Measurements from ENCODE around the genes UAP1, HSD17B7 and UCK2.

DNA sequence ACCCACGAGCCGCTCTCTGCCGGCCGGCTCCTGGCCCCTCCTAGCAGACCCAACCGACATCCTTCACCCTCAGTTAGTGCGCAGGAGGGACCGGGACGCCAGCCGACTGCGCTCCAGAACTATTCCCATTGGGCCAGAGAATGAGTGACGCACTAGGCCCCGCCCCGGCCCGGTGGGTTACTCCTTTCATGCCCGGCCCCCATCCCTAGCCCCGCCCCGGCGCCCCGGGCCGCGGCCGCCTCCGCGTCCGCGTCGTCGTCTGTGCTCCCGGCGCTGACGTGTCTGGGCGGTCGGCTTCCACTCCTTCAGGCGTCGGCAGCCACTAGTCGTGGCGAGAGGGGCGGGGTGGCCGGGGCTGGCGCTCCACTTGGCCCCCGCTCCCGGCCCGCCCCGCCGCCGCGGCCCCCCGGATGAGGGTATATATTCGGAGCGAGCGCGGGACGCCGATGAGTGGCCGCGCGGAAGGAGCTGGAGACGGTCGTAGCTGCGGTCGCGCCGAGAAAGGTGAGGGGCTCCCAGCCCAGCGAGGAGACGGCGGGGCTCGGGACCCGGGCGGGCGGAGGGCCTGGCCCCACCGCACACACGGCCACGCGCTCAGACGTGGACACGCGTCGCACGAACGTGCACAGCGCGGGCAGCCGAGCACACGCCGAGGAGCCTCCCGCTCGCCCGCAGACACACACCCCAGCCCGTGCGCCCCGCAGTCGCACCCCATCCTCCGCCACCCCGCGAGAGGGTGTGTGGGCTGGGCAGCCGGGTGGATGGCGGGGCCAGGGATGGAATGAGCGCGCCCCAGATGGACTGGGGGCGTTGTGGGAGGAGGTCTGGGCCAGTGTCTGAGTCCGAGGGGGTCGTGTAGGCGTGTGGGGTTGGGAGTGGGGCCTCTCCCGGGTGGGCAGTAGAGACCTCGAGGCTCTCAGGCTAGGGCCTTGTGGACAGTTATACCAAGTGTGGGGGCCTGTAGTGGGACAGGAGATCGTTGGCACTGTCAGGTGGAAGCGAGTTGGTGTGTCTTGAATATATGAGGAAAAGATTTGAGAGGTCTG, at the start of gene UAP1:
Gene UAP1, plus strand, starts transcription at position 449 of the 1,046 bp plus-strand sequence.
- RRBS, result 2% methylated on average over 29 of the region's 107 CpGs
CAGE:
- cytosol, long polyA plus RNA, result start-site peak on the plus strand centred at position 426 of the sequence, 51 bp wide, 2,500 and 4,248 reads in 2 replicates
- long polyA plus RNA, result start-site peak on the plus strand centred at position 399 of the sequence, 182 bp wide, 2,792 and 3,934 reads in 2 replicates
- nucleus, long polyA plus RNA, result no peak

- RRBS, result no CpG with 5 or more reads among the region's 8 CpGs
CAGE:
- cytosol, long polyA plus RNA, result no peak
- long polyA plus RNA, result no peak
- nucleus, long polyA plus RNA, result no peak
Observed at GRCh38 chr1:162587383-162587880, 25.9 kb downstream of the UAP1 start.

DNA sequence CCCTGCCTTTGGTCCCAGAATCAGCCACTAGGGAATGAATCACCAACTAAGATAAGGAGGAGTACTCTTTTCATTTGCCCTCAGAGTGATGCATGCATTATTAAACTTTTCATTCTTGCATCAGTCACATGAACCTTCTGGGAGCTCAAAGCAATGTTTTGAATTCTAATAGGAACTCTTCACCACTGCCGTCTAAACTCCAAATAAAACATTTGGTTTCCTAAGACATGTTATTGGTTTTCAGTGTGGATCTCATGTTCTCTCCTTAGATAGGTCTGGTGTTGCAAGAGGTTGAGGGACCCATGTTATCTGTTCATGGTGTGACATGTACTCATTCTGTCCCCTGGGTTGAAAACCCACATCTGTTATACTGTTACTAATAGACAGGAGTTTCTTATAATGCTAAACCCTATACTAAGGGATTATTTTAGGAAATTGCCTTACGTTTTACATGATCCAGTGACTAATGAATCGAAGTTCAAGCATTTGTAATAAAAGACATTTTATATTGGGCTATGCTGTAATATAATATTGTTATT, 17.8 kb upstream of the HSD17B7 start:
- RRBS, result no CpG with 5 or more reads among the region's 3 CpGs
CAGE:
- cytosol, long polyA plus RNA, result no peak
- long polyA plus RNA, result no peak
- nucleus, long polyA plus RNA, result no peak

DNA sequence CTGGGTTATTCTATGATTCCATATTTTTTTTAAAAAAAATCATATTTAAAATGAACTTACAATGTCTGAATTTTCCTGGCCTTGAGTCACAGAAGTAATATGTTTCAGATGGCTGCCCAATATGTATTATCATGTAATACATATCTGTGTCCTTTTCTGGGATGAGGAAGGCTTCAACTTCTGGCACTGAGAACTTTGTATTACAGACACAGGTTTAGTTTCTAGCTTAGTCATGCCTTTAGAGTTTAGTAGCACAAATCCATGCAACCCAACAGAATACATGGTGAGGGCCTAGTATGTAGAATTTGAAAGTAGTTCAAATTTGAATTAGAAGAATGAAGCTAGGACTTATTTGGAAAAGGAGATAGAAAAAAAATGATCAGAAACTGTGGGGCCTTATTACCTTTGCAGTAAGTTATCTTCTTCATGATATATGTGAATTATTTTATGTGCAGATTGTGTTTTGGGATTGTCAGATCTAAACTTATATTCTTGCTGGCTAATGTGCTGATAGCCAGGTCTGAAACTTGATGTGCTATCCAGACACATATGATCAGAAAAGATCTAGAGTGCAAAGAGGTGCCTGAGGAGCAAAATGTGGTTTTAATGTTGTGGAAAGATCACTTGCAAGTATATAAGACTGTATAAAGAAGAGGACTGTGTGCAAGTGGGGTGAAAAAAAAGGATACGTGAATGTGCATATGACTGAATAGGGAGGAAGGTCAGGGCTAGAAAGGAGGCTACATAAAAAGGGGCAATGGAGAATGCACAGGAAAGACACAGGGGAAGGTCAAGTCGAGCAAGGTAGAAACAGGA, 7.6 kb upstream of the HSD17B7 start:
- RRBS, result no CpG with 5 or more reads among the region's 2 CpGs
CAGE:
- cytosol, long polyA plus RNA, result no peak
- long polyA plus RNA, result no peak
- nucleus, long polyA plus RNA, result no peak

DNA sequence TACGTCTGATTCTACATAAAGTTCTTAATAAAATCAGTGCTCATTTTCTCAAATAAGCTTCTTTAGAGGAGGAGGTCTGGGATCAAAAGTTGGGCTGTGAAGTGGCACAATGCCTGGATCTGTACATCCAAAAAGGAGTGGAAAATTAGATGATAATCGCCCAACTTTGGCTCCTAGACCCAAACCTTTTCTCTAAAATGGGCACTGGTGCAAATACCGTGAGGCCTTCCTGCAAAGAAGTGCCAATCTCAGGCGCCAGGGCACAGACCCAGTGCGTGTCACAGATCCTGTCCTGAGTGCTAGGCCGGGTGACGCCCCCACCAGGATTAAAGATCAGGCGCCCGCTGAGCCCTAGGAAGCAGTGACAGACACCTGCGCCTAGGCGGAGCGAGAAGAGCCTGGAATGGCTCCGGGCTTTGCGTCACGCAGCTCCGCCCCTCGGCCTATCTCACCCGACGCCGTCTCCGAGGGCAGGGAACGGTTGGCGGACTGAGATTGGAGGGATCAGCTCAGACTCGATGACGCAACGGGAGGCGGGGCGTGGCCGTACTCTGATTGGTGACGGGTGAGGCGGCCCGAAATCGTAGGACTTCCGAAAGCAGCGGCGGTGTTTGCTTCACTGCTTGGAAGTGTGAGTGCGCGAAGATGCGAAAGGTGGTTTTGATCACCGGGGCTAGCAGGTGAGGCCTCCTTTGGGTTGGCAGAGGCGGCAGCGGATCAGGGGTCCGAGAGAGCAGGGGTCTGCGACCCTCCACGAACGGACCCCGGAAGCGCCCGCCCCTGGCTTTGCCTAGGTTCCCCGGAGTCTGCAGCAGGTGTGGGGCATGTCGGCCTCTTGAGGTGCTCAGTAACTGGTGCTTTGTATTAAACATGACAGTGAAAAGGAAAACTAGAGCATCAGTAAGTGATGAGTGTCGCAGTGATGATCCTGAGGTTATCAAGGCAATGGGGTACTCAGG, at the start of gene HSD17B7:
Gene HSD17B7, plus strand, starts transcription at position 547 of the 959 bp plus-strand sequence.
- RRBS, result 2% methylated on average over 1 of the region's 52 CpGs
CAGE:
- cytosol, long polyA plus RNA, result no peak
- long polyA plus RNA, result no peak
- nucleus, long polyA plus RNA, result no peak

- RRBS, result no CpG with 5 or more reads among the region's 4 CpGs
CAGE:
- cytosol, long polyA plus RNA, result no peak
- long polyA plus RNA, result no peak
- nucleus, long polyA plus RNA, result no peak
Observed at GRCh38 chr1:163440234-163440655, 118.5 kb downstream of the NUF2 start.

DNA sequence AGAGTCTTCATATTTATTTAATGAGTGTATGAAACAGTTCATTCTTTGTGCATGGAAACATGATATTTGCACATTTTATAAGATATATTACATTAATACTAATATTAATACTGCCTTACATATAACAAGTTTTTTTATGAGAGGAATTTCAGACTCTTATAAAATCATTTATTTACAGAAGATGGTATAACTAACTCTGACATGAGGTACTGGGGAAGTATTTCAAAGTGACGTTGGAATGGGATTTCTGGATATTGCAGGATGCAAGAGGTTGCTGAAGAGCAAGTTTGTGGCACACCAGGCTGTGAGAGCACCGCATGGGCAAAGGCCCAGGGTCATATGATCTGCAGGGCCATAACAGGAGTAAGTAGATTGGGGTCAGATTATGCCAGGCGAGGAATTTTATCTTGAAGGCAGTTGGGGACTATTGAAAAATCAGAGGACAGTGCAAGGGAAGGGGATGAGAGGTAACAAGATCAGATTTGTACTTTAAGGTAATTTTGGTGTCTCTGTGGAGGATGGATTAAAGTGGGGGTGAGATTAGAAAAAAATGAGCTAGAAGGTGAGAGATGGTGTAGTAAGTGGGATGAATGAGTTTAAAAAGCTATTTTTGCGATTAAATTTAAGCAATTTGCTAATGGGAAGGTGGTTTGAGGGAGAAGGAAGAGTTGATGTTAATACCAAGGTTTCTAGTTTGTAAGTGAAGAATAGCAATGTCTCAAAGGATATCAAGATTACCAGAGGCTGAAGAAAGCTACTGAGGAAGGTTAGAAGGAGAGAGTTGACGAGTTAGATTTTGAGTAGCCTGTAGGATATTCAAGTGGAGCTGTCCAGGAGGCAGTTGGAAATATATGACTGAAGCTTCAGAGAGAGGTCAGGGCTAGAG, 48.0 kb downstream of the PBX1 start:
- RRBS, result no CpG with 5 or more reads among the region's 5 CpGs
CAGE:
- cytosol, long polyA plus RNA, result no peak
- long polyA plus RNA, result no peak
- nucleus, long polyA plus RNA, result no peak

GRCh38 chr1:164772588-164773290, 213.8 kb downstream of the PBX1 start:
- RRBS, result no CpG with 5 or more reads among the region's 7 CpGs
CAGE:
- cytosol, long polyA plus RNA, result no peak
- long polyA plus RNA, result no peak
- nucleus, long polyA plus RNA, result no peak

- RRBS, result no CpG with 5 or more reads among the region's 1 CpG
CAGE:
- cytosol, long polyA plus RNA, result no peak
- long polyA plus RNA, result no peak
- nucleus, long polyA plus RNA, result no peak
Observed at GRCh38 chr1:165248852-165249282, 107.6 kb downstream of the LMX1A start.

- RRBS, result no CpG with 5 or more reads among the region's 15 CpGs
CAGE:
- cytosol, long polyA plus RNA, result no peak
- long polyA plus RNA, result no peak
- nucleus, long polyA plus RNA, result no peak
Observed at GRCh38 chr1:165467523-165468545, 22.9 kb upstream of the RXRG start.

DNA sequence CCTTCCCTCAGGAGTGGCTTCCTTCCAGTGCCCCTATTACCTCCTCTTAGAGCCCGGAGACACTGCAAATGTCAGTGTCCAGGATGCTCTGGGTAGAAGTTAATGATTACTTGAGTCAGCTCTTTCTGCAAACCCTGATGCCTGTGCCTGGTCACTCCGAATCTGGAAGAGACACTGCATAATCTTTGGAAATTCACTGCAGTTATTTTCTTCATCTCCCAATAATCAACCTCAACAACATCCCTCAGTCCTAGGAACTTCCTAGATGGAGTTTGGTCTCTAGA, 27.2 kb upstream of the MGST3 start:
- RRBS, result no CpG with 5 or more reads among the region's 2 CpGs
CAGE:
- cytosol, long polyA plus RNA, result no peak
- long polyA plus RNA, result no peak
- nucleus, long polyA plus RNA, result no peak

DNA sequence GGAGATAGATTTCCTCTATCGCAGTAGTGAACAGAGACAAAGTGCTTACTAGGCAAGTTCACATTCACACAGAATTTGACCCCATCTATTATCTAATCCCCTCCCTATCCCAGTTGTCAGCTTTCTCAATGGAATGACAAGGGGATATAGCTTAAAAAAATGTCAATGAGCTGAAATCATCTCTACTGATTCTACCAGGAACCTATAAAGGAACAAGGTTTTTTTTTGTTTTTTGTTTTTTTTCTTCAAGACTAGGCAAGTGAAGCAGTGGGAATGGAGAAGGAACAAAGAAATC, 31.3 kb downstream of the MGST3 start:
- RRBS, result no CpG with 5 or more reads among the region's 1 CpG
CAGE:
- cytosol, long polyA plus RNA, result start-site peak on the minus strand centred at position 94 of the sequence, 26 bp wide, 140 and 89 reads in 2 replicates
- long polyA plus RNA, result no peak
- nucleus, long polyA plus RNA, result no peak

DNA sequence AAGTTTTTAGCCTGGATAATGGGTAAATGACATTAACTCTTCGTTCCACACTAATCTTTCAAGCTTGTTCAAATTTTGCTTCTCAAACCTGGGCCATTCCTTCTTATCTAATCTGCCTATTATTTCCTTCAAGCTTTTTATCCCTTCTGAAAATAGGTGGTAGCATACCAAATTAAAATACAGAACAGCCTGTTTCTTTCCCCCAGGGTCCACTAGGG, 306 bp upstream of the UCK2 start:
- RRBS, result no CpG with 5 or more reads among the region's 1 CpG
CAGE:
- cytosol, long polyA plus RNA, result no peak
- long polyA plus RNA, result no peak
- nucleus, long polyA plus RNA, result no peak

DNA sequence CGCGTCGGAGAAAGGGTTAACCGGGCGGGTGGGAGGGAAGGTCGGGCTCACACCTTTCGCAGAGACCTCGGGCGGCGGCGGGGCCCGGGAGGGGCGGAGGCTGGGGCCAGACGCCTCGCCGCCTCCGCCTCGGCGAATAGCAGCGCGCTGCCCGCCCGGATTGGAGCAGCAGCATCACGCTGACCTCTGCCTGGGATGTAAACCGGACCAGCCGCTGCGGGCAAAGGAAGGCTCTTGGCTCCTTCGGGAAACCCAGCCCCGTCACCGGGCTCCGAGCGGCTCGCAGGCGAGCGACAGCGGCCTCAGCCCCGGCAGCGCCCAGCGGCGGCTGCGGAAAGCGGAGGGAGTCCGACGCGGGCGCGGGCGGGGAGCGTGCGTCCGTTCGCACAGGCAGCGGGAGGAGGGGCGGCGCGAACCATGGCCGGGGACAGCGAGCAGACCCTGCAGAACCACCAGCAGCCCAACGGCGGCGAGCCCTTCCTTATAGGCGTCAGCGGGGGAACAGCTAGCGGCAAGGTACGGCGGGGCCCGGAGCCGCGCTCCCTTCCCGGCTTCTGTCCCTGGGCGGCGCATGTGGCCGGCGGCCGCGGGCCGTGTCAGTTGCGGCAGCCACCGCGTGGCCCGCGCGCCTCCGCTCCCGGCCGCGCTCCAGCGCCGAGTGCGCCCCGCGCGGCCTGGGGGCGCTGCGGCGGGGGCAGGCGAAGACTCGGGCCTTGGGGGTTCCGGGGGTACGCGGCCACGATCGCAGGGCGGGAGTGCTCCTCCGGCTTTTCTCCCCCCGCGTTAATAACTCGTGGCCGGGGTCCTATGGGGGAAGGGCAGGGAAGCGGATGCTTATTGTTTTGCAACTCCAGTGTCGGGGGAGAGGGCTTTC, at the start of gene UCK2:
Gene UCK2, plus strand, starts transcription at position 198 of the 874 bp plus-strand sequence.
- RRBS, result 1% methylated on average over 67 of the region's 111 CpGs
CAGE:
- cytosol, long polyA plus RNA, result start-site peak on the plus strand centred at position 159 of the sequence, 158 bp wide, 164 and 326 reads in 2 replicates; start-site peak on the plus strand centred at position 390 of the sequence, 57 bp wide, 159 and 213 reads in 2 replicates
- long polyA plus RNA, result no peak
- nucleus, long polyA plus RNA, result no peak

GRCh38 chr1:165884145-165884611, 56.8 kb downstream of the UCK2 start:
- RRBS, result no CpG with 5 or more reads among the region's 8 CpGs
CAGE:
- cytosol, long polyA plus RNA, result no peak
- long polyA plus RNA, result no peak
- nucleus, long polyA plus RNA, result no peak

DNA sequence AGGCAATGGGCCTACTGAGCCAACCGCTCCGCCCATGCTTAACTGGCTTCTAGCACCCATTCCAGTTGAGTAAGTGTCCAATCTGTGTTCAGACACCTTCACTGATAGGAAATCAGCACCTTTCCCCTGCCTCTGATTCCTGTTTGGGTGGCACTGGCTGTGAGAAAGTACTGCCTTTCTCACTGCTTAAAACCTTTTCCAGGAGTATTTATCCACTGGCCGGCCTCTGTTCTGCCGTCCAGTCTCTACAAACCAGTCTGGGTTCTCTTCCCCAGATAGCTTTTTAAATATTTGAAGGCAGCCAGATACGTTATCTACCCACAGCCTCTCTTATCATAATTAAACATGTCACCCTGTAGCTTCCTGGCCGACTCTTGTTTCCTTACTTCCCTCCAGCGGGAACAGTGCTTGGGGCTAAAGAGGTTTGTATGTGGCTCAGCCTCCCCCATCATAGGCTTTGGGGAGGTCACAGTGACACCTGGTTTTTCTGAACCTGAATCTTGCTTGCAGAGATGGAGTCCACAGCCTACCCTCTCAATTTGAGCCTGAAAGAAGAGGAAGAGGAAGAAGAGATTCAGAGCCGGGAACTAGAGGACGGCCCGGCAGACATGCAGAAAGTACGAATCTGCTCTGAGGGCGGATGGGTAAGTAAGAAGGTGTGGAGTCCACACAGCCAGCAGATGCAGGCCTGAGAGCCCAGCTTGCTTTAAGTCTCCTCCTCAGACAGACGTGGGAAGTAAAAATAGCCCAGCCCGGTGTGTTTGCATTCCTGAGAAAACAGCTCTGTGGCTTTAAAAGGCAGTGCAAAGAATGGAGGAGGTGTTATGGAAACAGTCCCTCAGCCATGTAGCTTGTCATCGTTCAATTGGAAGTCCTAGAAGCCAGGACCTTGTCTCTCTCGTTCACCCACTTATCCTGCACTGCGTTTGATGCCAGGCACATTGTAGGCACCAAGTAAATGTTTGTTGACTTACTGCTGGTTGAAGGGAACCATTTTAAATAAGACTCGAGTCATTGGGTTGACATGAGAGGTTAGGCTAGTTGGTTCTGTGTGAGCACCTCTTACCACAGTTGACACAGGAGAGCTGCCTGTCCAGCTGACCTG, 1.5 kb downstream of the POGK start:
- RRBS, result no CpG with 5 or more reads among the region's 18 CpGs
CAGE:
- cytosol, long polyA plus RNA, result no peak
- long polyA plus RNA, result no peak
- nucleus, long polyA plus RNA, result no peak

DNA sequence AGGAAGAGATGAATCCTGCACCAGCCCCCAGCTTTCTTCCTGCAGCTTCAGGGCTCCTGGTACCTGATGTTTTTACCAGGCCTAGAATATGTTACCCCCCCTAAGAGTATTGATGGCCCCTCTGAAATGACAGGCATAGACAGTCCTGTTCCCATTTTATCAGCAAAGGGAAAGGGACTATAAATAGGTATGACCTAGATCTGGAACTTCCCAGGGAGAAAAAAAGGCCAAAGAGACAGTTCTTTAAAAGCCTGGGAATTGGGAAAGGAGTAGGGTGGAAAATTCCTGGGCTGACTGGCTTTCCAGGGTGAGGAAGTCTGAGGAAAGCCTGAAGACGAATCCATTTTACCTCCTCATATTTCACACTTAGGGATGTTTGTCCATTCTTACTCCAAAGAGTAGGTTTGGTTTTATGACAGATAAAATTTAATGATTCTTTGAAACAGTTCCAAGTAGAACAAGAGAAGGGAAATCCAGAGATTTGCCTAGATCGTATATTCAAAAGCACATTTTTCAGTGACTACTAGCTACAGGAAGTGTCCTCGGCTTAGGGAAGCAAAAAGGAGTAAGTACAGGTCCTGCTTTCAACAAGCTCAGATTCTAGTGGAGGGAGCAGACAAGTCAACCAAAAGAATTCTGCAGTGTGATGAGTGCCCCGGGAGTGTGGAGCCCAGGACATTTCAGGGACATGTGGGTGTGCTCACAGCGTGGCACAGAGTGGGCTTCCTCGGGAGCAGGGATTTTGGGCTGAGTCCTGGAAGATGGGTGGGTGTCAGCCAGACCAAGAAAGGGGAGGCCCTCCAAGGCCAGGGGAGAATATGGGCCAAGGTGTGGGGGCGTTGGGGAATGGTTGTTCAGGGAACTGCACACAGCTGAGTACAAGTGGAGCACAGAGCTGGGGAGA, 5.1 kb downstream of the POGK start:
- RRBS, result no CpG with 5 or more reads among the region's 7 CpGs
CAGE:
- cytosol, long polyA plus RNA, result no peak
- long polyA plus RNA, result no peak
- nucleus, long polyA plus RNA, result no peak

DNA sequence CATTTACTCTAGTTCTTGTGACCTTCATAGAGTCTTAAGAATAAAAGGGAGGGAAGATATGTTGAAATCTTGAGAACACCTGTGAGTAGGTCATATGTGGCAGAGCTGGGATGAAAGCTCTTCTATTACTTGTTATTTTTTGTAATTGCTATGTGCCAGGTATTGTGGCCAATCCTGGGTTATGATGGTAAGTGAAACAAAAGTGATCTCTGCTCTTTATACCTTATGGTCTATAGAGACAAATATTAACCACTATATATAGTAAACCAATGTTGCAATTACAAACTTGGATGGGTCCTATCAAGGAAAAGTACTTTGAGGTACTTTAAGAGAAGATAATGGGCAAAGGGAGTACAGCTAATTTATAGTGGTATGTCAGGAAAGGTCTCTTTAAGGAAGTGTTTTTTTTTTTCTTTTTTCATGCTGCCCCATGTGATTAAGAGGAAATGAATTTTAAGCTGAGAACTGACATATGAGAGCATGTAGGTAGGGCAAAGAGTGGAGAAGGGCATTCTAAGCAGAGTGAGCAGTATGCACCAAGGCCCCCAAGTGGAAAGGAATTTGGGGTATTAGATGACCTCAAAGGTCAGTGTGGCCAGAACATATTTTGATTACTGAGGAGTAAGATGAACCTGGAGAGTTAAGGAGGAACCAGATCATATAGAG, 43.3 kb downstream of the POU2F1 start:
CAGE:
- cytosol, long polyA plus RNA, result no peak
- long polyA plus RNA, result no peak
- nucleus, long polyA plus RNA, result no peak

DNA sequence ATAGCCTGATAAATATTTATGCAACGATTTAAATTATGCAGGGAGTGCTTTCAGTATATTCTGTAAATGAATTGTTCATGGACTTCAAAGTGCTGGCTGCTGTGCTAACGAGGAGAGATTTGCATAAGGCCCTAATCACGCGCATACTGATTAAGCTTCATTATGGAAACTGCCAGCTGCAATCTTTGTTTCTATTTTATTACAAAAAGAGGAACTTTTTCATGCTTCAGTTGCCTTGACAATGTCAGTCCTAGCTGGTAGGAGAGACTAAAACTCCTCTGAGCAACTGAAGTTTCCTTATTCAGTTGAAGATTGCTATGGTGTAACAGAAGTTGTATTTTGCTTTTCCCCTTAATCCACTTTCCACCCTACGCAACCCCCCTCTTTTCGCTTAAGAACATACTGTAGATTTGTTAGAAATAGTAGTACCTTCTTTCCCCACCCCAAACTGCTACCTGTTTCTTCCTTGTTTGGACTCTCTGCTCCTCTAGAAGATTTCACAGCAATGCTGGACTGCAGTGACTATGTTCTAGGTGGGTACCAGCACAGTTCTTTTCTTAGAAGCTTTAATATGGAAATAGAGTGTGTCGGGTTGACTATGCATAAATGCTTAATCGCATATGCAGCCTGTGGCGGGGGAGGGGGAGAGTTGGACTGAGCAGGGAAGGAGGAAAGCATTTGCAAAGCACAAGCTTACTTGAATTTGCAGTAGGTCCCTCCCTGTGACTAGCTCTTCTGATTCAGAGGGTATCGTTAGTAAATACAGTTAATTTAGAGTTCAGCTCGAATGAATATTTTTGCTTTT, 108.3 kb downstream of the POU2F1 start:
- RRBS, result no CpG with 5 or more reads among the region's 11 CpGs
CAGE:
- cytosol, long polyA plus RNA, result no peak
- long polyA plus RNA, result no peak
- nucleus, long polyA plus RNA, result no peak

- RRBS, result no CpG with 5 or more reads among the region's 2 CpGs
CAGE:
- cytosol, long polyA plus RNA, result no peak
- long polyA plus RNA, result no peak
- nucleus, long polyA plus RNA, result no peak
Observed at GRCh38 chr1:167416207-167417097, 101.9 kb downstream of the CD247 start.

Measured in IMR-90 (cell line).